ENCODE measurements around a stretch of chr22.

- RRBS, result no CpG with 5 or more reads among the region's 9 CpGs
Observed at GRCh38 chr22:33853691-33854464, 66.4 kb downstream of the LARGE1 start.

DNA sequence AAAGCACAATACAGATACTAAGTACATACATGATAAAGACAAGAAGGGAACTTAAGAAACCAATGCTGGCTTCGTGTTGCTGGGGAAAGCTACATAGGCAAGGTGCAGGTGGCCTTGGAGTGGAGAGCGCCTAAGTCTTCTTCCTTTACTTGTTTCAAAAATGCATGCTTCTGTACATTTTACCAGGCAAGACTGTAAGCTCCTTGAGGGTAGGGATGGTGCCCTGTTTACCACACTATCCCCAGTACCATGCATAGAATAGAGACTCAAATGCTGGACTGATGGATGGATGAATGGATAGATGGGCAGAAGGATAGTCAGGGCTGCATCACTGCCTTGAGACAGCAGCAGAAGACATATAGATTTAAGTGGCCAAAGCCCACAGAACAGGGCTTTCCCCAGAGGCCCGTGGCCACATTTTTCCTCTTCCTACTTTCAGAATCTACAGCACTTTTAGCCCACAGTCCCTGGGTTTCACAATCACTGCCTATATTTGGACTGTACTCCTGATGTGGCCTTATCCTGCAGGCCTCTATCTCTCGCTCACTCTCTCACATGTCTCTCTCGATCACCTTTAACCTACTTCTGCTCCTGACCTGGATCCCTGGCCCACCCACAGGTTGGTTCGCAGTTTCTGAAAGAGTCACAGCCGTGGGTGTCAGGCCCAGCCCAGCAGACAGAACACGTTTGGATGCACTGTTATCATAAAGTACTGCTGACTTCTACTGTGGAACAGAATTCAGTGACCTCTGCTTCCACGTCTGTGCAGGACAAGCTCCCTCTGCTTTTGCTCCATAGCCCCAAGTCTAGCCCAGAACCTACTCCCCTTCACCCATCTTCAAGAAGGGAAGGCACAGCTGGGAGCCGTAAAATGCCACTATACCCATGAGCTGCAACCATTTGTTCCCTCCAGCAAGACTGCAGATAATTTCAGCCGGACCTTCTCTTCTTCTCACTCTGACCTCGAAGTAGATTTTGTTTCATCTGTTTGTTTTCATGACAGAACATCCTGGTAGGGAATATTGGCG lies 55.6 kb downstream of the LARGE1 start:
- RRBS, result no CpG with 5 or more reads among the region's 13 CpGs

DNA sequence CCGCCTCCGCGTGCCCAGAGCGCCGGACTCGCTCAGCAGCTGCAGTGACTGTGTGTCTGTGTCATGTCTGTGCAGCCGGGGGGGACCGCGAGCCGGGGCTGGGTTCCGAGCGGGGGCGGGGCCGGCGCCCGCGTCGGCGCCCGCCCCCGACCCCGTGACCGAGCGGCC lies 568 bp upstream of the LARGE1 start:
- RRBS, result under 1% methylated on average over 18 of the region's 24 CpGs

DNA sequence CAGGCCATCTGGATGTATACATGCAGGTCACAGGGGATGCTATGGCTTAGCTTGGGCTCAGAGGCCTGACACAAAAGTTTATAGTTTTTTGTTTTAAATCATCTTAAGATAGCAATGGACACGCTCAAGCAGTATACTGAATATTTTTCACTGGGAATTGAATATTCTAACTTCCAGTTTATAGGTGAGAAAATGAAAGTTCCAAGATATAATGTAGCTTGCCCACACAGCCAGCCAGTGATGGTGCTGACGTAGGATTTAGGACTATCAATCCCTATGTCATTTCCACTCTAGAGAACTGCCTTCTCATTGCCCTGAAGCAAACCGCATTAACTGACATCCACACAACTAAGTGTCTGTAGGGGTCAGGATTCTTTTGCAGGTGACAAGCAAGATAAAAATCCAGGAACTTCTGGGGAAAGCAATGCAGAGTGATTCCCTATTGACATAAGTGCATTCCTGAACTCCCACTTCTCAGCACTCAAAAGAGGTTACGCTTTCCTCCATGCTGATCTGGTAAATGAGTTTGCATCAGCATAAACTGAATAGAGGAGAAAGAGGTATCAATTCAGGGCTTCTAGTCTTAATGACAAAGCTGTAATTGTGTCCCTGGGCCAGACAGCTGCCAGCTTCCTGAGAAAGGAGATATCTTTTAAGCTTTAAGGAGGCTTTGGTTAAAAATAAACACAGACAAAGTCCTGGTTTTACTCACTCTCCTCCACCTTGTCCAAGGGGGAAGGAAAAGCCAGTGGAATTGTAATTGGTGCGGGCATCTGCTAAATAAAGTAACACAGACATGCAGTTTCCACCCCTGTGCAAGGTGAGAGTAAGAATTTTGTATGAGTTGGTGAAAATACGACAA lies 224.6 kb upstream of the ISX start:
- RRBS, result no CpG with 5 or more reads among the region's 6 CpGs

DNA sequence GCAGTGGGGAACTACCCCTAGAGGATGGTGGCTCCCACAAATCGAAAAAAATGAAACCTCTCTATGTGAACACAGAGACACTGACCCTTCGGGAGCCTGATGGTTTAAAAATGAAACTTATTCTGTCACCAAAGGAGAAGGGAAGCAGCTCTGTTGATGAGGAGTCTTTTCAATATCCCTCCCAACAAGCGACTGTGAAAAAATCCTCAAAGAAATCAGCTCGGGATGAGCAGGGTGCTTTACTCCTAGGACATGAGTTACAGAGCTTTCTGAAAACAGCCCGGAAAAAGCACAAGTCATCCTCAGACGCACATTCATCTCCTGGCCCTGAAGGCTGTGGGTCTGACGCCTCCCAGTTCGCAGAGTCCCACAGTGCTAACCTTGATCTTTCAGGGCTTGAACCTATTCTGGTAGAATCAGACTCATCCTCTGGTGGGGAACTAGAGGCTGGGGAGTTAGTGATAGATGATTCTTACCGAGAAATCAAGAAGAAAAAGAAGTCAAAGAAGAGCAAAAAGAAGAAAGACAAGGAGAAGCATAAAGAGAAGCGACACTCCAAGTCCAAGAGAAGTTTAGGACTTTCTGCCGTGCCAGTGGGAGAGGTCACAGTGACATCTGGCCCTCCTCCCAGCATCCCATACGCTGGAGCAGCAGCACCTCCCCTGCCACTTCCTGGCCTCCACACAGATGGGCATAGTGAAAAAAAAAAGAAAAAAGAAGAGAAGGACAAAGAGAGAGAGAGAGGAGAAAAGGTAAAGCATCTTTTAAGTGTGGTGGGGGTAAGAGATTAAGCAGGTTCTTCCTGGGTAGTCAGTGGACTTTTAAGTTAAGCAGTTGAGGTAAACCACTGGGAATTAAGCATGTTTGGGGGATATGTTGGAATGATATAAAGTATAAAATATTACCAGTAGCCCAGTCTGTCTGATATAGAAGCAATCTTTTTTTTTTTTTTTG lies 7.8 kb downstream of the HMGXB4 start:
- RRBS, result no CpG with 5 or more reads among the region's 12 CpGs

GRCh38 chr22:35305569-35305976 lies 5.9 kb downstream of the TOM1 start:
- RRBS, result no CpG with 5 or more reads among the region's 7 CpGs

- RRBS, result no CpG with 5 or more reads among the region's 21 CpGs
Observed at GRCh38 chr22:35310730-35311787, 11.4 kb downstream of the TOM1 start.

GRCh38 chr22:35350467-35351539 lies 30.1 kb upstream of the HMOX1 start:
- RRBS, result 4% methylated on average over 4 of the region's 48 CpGs

DNA sequence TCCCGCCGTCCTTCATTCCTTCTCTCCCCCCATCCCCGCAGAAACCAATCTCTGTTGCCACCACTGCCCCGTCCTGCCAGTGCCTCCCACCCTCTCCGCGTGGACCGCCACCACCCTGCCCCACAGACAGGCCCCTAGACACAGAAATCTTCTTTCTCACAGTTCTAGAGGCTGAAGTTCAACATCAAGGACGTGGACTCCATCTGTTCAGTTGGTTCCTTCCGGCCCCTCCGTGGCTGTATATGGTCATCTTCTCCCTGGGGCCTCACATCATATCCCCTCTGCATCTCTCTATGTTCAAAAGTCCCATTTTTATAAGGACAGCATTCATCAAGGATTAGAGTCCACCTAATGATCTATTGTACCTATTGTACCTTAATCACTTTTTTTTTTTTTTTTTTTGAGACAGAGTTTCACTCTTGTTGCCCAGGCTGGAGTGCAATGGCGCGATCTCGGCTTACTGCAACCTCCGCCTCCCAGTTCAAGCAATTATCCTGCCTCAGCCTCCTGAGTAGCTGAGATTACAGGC lies 29.3 kb upstream of the HMOX1 start:
- RRBS, result no CpG with 5 or more reads among the region's 14 CpGs

DNA sequence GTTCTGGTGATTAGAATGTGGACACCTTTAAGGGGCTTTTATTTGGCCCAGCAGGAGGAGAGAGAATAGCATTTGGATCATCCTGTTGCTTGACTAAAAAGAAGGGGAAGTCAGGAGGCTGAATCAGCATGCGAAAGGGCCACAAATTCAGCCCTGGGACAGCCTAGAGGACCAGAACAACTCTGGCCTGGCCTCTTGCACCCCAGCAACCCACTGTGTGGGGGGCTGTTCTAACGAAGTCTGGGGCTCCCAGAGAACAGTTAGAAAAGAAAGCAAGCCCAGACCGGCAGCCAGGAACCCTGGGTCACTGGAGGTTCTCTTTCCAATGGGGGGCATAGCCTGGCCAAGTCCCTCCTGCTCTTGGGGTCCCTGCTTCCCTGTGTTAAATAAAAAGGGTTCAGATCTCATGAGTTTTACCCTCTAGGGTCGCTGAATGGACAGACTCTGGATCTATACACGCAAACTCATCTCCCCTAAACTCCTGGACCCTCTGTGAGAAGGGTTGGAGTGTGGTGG lies 3.0 kb upstream of the HMOX1 start:
- RRBS, result no CpG with 5 or more reads among the region's 5 CpGs

GRCh38 chr22:35646531-35647133 lies 1.6 kb upstream of the APOL6 start:
- RRBS, result no CpG with 5 or more reads among the region's 15 CpGs

GRCh38 chr22:35649293-35649504 lies 953 bp downstream of the APOL6 start:
- RRBS, result no CpG with 5 or more reads among the region's 3 CpGs

GRCh38 chr22:35649910-35650186 lies 1.6 kb downstream of the APOL6 start:
- RRBS, result no CpG with 5 or more reads among the region's 3 CpGs

DNA sequence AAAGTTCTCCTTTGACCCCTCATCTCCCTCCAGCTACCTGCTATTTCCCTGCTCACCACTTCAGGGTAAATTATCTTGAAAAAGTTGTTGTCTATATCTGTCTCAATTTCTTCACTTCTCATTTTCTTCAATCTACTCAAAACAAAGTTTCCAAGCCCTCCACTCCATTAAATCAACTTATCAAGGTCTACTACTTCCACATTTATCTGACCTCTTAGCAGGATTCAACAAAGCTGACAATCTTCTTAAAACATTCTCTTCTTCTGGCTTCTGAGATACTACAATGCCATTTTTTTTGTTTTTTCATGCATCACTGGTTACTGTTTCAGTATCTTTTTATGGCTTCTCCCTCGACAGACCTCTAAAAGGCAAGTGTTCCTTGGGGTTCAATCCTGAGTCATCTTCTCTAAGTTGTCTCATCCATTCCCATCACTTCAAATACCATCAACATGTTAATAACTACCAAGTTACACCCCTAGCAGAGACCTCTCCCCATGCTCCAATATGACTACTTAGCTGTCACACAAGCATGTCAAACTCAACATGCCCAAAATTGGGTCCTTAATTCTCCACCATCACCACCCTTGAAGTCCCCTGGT lies 125.5 kb downstream of the RBFOX2 start:
- RRBS, result no CpG with 5 or more reads among the region's 1 CpG

- RRBS, result no CpG with 5 or more reads among the region's 2 CpGs
Observed at GRCh38 chr22:36017725-36018285, 10.8 kb downstream of the RBFOX2 start.

- RRBS, result no CpG with 5 or more reads among the region's 10 CpGs
Observed at GRCh38 chr22:36035959-36036816, 7.6 kb upstream of the RBFOX2 start.

GRCh38 chr22:36052441-36052994 lies 23.9 kb upstream of the RBFOX2 start:
- RRBS, result no CpG with 5 or more reads among the region's 6 CpGs

- RRBS, result no CpG with 5 or more reads among the region's 6 CpGs
Observed at GRCh38 chr22:36239825-36240125, 448 bp upstream of the APOL2 start.

DNA sequence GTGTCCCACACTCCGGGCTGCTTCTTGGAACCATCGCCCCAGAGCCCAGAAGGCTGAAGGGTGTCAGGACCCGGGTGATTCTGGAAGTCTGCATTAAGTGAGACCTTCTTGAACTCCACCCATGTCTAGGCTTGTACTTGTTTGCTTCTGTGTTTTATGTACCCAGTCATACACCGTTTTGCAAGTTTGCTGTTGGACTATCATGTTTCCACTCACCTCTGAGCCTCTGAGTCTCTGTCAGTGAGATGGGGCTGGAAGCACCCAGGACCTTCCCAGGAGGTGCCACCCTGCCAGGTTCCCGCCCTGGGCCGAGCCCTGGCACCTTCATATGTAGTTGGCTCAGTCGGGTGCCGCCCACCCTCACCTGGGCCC lies 34.9 kb downstream of the APOL1 start:
- RRBS, result 93% methylated on average over 3 of the region's 8 CpGs